ENCODE results near the genes IDH3A, MORF4L1 and CTSH.

DNA sequence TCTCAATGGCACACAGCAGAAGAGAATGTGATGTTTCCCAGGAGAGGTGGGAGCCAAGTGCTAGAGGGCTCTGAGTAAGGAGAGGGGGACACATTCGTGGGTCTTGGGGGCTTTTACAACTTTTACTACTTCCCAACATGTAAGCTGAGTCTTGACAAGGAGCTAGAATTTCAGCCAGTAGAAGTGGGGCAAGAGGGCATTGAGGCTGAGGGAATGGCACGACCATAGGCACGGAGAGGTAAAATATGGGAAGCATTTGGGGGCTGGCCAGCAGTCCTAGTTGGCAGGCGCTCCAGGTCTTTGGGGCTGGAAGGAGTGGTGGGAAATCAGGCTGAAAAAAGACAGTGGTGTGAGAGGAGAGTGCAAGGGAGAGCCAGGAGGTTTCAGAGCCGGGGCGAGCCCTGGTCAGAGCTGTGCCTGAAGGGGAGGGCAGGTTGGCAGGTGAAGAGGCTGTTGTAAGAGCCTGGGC, 1.7 kb upstream of the IDH3A start:
- PRO-cap = no peak
- RAMPAGE, long total RNA = no peak

DNA sequence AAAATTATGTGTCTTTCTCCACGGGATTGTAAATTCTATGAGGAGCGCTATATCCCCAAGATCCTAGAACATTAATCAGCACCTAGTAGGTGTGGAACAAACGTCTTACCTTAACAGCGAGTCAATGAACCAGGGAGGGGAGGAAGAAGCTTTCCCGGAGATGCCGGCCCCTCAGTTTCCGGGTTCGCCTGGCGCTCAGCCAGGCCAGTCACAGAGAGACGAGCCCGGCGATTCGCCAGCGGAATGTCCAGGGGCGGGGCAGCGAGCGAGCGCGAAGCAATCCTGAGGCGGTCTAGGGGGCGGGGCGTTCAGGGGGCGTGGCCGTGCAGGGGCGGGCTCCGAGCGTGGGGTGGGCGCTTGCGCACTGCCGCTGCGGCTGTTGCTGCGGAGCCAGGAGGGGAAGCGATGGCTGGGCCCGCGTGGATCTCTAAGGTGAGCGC, at the start of gene IDH3A:
Gene IDH3A (plus strand): TSS at position 364 of the 440 bp plus-strand sequence.
- PRO-cap = bidirectional peak, plus-strand start at position 379 of the sequence, minus-strand start at position 180 of the sequence
- RAMPAGE, long total RNA = start-site peak on the plus strand centred at position 378 of the sequence, 62 bp wide, 344 and 112 reads in 2 replicates

- PRO-cap = no peak
- RAMPAGE, long total RNA = no peak
Observed at GRCh38 chr15:78149439-78150340, 528 bp downstream of the IDH3A start.

DNA sequence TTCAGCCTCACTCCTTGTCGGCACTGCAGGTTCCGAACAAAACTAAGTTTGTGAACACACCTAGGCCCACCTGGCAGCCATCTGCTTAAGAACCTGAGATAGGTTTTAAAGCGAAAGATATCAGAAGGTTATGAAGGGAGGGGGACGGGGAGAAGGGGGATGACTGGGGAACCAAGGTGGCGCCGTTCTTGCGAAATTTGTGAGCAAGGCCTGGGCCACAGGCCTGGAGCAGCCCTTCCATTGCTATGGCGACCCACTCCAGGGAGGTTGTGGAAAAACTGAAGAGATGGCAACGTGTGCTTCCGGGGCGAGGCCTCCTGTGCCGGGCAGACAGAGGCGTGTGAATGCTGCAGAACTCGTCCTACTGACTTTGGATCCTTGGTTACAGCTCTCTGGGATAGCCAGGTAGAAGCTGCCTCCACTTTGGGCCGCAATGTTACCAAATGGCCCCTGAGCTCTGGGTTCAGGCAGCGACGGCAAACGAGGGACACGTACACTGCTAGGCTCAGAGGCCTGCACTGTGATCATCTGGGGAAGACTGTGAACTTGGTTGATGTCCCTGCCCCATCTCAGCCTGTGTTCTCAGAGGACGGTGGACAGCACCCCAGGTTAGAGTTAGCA, 25.1 kb downstream of the ACSBG1 start:
- PRO-cap = no peak
- RAMPAGE, long total RNA = no peak

DNA sequence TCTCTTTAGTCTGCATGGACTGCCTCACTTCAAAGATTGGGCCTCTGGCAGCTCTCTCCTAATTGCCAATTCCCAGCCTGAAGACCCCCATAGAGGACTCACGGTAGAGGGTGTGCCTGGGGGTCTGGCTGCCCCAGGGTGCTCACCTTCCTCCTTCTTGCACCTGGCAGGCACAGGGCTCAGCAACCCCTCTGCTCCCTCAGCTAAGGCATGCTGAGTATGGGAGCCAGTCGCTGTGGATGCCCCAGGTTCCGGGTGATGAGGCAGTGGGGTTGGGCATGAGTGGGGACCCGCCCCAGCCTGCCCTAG, 21.1 kb downstream of the ACSBG1 start:
- PRO-cap = no peak
- RAMPAGE, long total RNA = no peak

DNA sequence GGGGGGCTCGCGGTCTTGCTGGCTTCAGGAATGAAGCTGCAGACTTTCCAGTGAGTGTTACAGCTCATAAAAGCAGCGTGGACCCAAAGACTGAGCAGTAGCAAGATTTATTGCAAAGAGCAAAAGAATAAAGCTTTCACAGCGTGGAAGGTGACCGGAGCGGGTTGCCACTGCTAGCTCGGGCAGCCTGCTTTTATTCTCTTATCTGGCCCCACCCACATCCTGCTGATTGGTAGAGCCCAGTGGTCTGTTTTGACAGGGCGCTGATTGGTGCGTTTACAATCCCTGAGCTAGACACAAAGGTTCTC, 11.1 kb upstream of the ACSBG1 start:
- PRO-cap = no peak
- RAMPAGE, long total RNA = no peak

DNA sequence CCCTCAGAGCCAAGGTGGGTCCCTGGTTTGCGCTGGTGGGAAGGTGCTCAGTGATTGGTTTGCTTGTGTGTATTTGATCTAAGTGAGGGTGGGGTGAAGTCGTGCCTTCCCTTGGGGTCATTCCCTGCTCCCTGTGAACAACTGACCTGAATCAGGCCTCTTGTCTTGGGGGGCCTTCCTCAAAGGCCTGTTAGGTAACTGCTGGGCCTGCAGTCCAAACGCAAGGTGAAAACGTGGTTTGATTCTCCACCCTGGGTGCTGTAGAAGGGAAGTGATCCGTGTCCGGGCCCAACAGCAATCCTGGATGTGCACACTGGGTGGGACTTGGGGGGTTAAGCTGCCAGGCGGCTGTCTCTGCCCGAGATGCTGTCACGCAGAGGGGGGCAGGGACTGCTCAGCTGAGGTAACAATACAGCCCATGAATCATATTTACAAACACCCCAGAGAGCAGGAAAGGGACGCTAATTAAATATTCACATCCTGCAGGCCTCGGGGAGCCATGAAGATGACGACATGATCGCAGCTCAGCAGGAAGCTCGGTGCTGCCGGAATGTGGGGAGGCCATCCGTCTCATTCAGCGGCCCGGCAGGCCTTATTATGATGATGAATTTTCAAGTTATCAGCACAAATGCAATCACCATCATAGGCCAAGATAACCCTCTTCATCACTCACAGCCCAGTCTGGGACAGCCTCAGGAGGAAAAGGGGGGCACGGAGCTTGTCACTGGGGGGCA, 18.0 kb upstream of the CRABP1 start:
- PRO-cap = no peak
- RAMPAGE, long total RNA = no peak

DNA sequence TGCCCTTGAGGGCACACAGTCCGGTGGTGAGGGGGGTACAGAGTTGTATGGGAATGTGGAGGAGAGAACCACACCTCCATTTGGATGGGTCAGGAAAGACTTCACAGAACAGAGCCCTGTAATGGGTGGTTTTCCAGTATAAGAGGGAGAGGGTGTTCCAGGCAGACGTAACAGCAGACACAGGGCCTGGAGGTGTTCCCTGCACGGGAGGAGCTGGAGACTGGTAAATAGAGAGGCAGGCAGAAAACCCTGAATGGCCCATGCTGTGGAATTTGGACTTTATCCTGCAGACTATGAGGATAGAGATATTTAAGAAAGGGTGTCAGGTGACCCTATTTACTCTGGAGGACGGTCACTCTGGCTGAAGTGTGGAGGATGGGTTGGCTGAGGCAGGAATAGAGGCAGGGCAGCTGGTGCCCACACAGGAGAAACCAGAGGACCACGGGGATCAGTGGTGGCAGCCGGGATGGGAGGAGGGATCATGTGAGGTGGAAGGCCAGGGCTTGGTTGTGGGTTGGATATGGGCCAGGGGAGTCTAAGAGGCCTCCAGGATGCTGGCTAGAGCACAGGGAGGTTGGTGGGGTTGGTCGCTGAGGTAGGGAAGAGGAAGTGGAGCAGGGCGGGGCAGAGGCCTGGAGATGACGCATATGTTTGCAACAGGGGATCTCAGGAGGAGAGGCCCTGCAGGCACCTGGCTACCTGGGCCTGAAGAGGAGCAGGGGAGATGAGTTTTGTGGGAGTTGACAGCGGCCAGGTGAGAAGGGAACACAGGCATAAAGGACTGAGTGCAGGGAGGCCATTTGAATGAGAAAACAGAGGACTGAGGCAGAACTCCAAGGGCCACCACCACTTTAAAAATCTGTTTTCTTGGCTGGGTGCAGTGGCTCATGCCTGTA, 34.7 kb downstream of the CRABP1 start:
- PRO-cap = no peak
- RAMPAGE, long total RNA = no peak

DNA sequence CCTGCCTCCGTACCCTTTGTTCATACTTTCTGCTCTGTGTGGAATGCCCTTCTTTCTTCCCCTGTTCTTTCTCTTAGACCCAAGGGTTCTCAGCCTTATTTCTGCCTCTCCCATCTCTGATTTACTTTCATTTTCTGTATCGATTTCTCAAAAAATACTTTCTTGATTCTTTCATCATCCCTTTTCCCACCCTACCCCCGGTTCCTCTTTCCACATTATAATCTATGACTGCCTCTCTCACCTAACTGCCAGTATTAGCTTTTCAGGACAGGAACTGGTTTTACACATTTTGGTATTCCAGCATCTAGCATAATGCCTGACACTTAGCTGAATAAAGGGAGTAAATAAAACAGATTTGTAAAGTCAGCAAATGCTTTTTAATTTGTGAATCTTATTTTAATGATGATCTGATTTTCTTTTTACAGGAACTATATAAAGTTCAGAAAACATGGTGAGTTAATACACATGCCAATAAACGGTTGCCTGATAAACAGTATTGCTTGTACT, 1.3 kb downstream of the PSMA4 start:
- PRO-cap = no peak
- RAMPAGE, long total RNA = no peak

- PRO-cap = no peak
- RAMPAGE, long total RNA = no peak
Observed at GRCh38 chr15:78549274-78549925, 9.2 kb downstream of the PSMA4 start.

DNA sequence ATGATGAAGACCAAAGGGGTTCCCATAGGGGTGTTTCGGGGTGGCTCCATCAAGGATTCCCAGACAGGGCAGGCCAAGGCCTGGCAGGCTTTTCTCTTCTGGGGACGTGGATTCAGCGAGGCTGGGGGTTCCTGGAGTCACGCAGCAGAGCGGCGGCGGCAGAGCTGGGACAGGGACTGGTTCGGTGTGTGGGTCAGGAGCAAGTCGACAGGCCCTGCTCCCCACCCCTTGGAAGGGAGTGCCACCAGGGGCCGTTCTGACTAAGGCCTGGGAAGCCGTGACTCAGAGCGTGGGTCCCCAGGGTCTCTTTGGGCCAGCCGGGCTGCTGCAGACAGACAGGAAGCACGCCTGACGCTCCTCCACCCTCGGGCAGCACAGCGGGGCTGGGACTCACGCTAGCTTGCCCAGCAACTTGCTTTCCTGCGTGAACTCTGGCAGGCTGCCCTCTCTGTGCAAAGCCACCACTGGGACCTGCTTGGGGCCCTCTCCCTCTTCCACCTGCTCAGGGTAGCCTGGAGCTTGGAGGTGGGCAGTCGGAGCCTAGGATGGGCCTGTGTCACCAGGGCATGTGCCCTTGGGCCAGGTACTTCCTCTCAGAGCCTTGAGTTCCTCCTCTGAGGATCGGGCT, 54.2 kb downstream of the ADAMTS7 start:
- PRO-cap = no peak
- RAMPAGE, long total RNA = no peak

GRCh38 chr15:78830431-78831059, 19.3 kb upstream of the ADAMTS7 start:
- PRO-cap = no peak
- RAMPAGE, long total RNA = no peak

- PRO-cap = no peak
- RAMPAGE, long total RNA = no peak
Observed at GRCh38 chr15:78872087-78872399, 647 bp upstream of the MORF4L1 start.

GRCh38 chr15:78872737-78873768, at the start of gene MORF4L1:
Gene MORF4L1, plus strand, starts transcription at chr15:78872890.
- PRO-cap = unidirectional peak, plus-strand start at chr15:78872816; unidirectional peak, plus-strand start at chr15:78872973; bidirectional peak, plus-strand start at chr15:78873434, minus-strand start at chr15:78873290; bidirectional peak, plus-strand start at chr15:78873687, minus-strand start at chr15:78873693
- RAMPAGE, long total RNA = start-site peak on the plus strand at chr15:78872895-78873045, 4,836 and 1,188 reads in 2 replicates

- PRO-cap = no peak
- RAMPAGE, long total RNA = no peak
Observed at GRCh38 chr15:78874814-78875721, 2.4 kb downstream of the MORF4L1 start.

GRCh38 chr15:78882908-78883346, 10.2 kb downstream of the MORF4L1 start:
- PRO-cap = no peak
- RAMPAGE, long total RNA = no peak

DNA sequence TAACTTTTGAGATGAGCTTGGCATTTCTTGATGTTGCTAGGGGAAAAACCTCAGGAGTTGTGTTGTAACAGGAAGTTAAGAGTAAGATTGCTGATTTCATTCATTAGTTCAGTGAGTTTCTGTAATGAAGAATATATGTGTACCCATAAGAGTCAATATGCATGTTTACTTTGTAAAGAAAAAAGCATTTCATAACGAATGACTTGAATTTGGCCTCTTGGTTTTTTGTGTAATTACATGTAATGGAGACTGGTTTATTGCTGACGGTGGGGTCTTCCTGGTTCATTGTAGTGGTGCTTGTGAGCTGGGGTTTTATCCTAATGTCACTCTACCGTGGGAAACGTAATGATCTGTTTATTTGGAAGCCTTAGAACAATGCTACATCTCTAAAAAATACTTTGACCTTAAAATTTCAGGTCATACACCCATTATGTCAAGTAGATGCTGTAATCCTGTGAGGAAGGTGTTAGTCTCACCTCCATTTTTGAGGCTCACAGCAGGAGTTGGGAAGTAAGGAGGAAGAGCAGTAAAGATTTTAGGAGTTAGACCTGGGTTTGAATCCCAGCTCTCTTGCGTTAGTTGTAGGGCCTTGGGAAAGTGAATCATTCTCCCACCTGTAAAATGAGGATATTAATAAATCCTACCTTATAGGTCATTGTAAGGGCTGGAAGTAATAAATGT, 32.3 kb downstream of the CTSH start:
- PRO-cap = no peak
- RAMPAGE, long total RNA = no peak

DNA sequence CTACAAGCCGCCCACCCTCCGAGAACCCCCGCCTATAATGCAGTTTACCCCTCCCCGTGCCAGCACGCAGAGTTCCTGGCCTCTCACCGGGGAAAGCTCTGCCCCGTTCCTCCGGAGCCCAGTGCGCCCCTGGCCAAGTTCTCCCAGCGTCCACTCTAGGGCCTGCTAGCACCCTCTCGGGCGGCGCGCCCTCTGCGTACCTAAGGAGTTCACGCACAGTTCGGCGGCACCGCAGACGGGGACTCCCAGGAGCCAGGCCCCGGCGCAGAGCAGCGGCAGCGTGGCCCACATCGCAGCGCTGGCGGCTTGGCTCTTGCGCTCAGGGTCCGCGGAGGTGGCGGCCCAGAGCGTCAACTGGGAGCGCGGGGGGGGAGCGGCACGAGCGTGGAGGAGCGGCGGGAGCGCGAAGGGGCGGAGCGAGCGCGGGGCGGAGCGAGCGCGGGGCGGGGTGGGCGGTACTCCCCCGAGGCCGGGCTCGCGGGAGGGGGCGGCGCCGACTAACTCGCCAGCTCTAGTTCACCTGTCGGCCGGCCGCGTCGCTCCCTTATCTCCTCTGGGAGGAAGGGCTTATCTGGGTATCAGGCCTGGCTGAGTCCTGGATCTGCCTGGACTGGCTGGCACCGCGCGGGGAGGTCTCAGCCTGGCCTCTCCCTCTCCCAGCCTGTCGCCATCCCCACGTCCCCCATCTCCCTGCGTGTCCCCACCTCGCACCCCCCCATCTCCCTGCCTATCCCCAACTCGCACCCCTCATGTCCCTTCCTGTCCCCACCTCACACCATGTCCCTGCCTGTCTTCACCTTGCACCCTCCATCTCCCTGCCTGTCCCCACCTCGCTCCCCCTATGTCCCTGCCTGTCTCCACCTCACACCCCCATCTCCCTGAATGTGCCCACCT, at the start of gene CTSH:
Gene CTSH (minus strand): TSS at position 356 of the 894 bp plus-strand sequence.
- PRO-cap = bidirectional peak, plus-strand start at position 514 of the sequence, minus-strand start at position 356 of the sequence
- RAMPAGE, long total RNA = start-site peak on the minus strand centred at position 331 of the sequence, 57 bp wide, 909 and 339 reads in 2 replicates

DNA sequence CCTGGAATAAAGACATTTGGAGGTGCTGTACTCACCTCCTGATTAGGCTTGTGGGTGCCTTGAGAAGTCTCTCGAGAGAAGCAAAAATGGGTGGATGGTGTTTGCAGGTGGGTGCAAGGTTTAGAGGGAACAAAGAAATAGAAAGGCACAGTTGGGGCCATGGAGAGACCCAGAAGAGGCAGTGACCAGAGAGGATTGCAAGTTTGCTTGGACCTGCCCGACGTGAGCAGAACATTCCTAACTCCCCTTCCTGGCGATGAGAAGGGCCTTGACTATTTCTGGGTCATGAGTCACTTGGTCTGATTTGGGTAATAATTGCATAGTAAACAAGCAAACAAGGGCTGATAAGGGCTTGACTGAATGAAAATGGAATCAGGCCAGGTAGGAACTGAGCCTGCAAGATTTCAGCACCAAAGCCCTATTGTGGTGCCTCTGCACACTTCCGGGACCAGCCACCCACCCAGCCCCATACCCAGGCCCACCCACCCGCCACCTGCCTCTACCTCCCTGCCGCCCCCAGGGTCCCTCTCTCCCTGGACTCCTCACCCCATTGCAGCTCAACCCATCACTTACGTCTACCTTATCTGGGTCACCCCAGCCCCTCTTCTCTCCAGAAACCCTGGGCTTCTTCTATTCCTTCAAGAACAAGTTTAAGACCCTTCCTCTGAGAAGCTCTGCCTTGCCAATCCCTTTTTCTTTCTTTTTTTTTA, 7.1 kb upstream of the CTSH start:
- PRO-cap = no peak
- RAMPAGE, long total RNA = no peak

DNA sequence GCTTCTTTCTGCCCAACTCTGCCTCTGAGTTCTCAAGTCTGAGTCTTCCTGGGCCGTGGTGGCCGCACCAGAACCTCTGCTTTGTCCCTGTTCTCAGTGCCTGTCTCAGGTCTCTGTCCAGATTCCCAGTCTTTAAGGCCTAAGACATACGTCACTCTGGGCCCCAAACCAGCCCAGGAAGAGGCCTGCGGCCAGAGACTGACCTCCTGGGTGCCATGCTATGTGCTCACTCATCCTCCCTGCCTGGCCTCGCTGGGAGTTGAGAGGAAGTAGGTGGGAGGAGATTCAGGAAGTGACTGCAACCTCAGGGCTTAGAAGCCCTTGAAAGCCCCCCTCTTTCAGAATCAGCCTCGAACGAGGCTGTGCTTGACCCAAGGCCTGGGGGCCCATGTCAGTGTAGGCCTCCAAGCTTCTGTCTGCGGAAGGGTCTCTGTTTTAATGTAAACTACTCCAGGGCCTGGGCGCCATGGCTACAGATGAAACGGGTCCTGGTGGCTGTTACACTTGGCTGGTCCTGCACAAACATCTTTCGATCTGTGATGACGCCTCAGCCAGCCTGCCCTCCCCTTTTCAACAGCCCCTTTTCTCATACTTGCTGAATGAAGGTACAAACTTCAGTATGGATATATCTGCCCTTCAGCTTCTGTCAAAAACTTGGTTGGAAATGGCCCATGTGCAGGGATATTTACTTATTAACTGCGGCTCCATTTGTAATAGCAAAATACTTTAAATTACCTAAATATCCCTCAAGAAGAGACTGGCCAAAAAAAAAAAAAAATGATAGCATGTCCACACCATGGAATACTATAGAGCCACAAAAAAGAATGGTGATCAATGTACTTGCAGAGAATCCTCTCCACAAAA, 11.7 kb downstream of the RASGRF1 start:
- PRO-cap = no peak
- RAMPAGE, long total RNA = no peak

All from urinary bladder (tissue), 3 donors.